Body of pancreas (tissue), 2 donors: ENCODE measurements around the gene RNF227.

DNA sequence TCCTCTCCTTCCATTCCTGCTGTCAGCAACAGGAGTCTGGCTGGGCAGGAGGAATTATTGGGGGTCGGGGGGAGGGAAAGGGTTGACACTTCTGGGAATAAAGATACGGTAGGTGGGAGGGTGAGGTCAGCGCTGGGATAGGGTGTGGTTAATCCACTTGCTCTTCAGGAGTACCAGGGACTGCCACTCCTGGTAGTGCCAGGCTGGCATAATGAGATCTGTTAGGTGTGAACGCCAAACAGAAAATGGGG is 1.1 kb upstream of the DNAH2 start:
- PRO-cap: no peak
- RAMPAGE, long total RNA, 2 experiments: no peak in any of the 2 experiments

GRCh38 chr17:7845729-7846782 is 8.8 kb upstream of the TMEM88 start:
- PRO-cap: no peak
- RAMPAGE, long total RNA, 2 experiments: no peak in any of the 2 experiments

- PRO-cap: no peak
- RAMPAGE, long total RNA, 2 experiments: no peak in any of the 2 experiments
Measured at GRCh38 chr17:7847147-7847794, 7.6 kb upstream of the TMEM88 start.

- PRO-cap: no peak
- RAMPAGE, long total RNA, 2 experiments: no peak in any of the 2 experiments
Measured at GRCh38 chr17:7868139-7868438, 10.3 kb downstream of the CYB5D1 start.

DNA sequence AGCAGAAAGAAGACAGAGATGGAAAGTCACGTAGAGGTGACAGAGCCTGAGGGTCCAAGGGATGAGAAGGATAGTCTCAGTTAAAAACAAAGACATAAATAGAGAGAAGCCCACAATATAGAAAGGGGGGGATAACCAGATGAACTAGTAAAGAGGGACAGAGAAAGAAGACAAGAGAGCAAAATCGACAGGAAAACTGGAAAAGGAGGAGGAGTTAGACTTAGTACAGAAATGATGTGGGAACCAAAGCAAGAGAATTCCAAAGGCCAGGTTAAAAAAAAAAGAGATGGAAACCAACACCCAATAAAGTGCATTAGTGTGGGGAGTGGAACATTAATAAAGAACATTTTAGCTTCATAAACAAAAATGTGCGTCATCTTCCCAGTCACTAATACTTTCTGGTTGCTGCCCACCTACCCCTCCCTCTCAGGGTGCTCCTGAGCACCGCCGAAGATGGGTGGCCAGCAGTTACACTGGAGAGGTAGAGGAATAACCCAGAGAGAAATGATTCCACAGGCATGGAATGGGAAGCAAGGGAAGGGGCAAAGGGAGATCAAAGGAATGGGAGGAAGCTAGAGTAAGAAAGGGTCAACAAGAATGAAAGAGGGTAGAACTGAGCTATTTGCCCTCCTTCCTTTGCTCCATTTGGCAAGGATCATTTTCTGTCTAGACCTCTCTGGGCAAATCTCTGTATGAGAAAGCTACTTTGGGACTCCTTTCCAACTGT is 6.0 kb upstream of the CHD3 start:
- PRO-cap: no peak
- RAMPAGE, long total RNA, 2 experiments: no peak in any of the 2 experiments

- PRO-cap: no peak
- RAMPAGE, long total RNA, 2 experiments: no peak in any of the 2 experiments
Measured at GRCh38 chr17:7916170-7916522, at the start of gene RNF227. Gene RNF227, minus strand, starts transcription at chr17:7916289.

DNA sequence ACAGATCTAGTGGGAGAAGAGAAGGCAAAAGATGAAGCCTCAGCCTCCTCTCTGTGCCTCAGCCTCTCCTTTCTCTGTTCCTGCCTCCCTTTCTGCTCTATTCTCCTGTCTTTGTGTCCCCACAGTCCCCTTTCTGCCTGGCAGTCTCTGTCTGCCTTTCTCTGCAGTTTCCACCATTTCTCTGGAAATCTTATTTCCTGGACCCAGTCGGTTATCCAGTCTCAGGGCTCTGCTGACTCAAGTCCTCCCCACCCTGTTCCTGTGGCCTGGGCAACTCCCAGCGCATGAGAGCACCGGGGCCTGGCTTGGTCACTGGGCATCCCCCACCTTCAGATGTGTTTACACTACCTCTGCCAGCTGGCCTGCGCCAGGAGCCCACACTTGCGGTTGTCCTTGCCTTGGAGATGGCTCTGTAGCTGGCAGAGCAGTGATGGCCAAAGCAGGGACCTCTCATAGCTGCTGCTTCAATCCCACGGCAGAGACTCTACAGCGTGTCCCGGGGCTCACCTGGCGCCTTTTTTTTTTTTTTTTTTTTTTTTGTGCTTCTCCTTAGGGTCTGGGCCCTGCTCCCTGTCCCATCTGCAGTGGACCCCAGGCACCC is 17.3 kb downstream of the GUCY2D start:
- PRO-cap: no peak
- RAMPAGE, long total RNA, 2 experiments: no peak in any of the 2 experiments

DNA sequence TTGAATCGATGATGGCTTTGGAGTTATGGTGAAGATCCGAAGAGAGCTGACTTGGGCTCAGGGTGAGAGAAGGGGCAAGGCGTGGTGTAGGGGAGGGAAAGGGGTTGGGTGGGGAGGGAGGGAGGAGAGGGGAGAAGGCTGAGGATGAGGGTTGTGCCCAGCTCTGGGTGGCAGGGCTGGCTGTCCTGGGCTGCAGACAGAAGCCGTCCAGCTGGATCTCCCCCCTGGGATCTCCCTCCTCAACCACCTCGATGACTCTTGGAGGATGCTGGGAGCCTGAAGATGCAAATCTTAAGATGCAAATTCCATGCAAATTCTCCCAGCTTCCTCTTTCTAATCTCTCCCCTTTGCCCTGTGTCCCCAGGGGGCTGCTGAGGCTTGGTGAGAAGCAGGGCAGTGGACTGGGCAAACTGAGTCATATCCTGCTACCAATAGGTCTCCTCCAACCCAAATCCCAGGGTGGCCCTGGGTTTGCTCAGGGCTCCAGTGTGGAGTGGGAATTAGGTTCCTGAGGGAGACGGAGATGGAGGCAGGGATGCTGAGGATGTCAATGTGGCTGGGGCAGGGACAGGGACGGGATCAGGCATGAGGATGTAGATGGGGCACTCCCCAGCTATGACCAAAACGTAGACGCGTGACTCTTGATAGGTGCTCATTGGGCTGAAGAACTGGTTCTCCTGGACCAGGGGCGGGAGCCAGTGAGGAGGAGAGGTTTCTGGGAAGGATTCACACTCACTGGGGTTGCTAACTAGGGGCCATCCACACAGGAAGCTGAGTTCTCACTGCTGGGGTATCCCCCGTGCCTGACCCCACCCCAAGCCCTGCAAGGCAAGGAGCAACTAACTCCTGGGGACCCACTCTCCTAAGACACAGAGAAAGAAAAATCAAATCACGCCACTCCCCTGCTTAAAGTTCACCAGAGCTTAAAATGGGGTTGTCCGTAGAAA is 3.6 kb upstream of the ALOX12B start:
- PRO-cap: no peak
- RAMPAGE, long total RNA, 2 experiments: no peak in any of the 2 experiments

DNA sequence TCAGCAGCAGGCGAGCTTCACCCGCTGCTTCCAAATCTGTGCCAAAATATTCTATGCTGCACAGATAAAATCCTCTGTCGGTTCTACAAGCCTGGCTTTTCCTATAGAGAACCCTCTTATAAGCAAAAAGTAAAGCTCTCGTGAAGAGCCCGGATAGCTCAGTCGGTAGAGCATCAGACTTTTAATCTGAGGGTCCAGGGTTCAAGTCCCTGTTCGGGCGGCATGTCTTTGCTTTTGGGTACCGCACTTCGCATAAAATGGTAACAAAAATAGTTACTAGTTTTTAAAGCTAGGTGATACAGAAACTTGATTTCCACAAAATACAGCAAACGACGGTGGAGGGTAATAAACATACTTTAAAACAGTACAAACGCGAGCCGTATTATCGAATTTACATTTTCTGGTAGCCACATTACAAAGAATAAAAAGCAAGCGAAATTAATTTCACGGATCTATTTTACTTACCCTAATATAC is 731 bp upstream of the ALOXE3 start:
- PRO-cap: no peak
- RAMPAGE, long total RNA, 2 experiments: no peak in any of the 2 experiments

DNA sequence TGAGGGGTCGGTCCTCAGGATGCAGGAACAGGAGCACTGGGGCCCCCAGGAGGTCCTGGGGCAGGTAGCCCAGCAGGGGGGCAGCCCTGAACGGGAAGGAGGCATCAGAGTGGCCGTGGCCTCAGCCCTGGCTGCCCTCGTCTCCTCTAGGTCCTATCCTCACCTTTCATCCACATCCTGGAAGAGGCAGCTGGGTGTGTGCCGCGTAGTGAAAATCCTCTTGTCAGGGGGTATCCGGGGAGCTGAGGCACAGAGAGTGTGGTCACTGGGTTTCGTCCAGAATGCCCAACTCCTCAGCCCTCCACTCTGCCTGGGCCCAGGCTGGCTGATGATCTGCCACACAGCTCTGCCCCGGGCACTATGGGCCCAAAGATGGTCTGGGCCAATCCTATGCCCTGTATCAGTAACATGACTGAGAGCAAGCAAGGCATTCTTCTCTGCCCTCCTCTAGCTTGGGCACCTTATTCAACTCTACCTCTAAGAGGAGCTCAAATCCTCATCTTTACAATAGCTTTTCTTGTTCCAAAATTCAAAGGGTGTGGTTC is 4.1 kb downstream of the PER1 start:
- PRO-cap: unidirectional peak, minus-strand start at position 217 of the sequence
- RAMPAGE, long total RNA, 2 experiments: no peak in any of the 2 experiments

DNA sequence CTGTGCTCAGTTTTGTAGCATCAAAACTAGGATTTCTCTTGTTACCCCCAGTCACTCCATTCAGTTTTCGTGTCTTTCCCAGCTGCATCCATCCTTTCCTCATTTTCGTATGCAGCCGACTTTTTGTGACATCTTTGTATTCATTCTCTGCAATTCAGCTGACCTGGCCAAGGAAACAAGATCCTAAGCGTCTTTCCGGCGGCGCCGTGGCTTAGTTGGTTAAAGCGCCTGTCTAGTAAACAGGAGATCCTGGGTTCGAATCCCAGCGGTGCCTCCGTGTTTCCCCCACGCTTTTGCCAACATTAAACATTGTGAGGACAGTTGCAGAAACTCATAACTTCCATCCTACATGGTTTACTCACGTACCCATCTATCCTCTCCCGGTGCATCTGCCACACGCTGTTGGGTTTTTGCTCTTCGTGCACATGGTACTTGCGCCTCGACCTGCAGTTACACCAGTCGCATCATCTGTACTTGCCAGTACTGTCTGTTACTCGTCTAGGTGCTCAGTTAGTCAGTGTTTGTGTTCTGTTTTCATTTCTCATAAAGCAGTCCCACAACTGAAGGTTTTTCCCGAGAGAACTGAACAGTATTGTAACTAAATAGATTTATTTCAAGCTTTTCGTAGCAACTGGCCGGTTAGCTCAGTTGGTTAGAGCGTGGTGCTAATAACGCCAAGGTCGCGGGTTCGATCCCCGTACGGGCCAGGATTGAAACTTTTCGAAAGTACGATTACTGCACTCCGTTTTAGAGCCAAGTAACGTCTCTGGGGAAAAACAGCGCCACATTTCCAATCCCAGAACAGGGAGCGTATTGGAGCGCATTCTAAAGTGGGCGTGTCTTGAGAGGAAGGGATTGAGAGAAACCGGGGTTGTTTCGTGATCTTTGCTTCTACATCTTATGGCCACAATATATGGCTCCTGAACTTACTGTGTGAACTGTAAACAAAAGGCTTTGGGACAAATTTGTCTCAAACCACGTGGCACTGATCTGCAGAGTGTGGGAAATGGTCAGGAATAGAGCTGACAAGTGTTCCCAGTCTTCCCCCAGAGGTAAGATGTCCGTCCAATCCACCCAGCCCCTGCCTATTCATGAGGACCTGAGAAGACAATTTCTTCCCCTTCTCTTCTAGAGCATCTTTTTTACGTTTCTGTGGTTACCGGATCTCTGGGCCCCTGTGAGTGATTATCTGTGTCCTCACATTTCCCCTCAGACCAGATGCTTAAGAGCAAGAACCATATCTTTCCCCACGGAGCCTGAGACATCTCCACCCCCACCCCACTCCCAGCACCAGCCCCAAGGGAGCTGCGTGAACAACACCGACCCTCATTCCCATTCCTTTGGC is 2.5 kb downstream of the BORCS6 start:
- PRO-cap: bidirectional peak, plus-strand start at position 1,028 of the sequence, minus-strand start at position 887 of the sequence
- RAMPAGE, long total RNA, 2 experiments: no peak in any of the 2 experiments

GRCh38 chr17:8430899-8431608 is 4.6 kb upstream of the NDEL1 start:
- PRO-cap: no peak
- RAMPAGE, long total RNA, 2 experiments: no peak in any of the 2 experiments

DNA sequence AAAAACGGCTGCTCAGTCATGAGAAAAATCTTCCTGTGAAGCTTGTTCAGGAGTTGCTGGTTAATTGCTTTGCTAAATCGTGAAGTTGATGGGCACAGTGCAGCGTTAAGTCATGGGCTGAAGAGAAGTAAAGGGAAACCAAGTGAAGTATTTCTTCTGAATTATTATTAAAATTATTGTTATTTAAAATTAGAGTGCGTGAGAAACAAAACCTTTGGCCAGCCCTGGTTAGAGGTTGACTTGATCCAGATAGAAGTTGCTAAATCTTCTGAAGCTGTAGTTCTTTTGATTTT is 1.3 kb downstream of the NDEL1 start:
- PRO-cap: no peak
- RAMPAGE, long total RNA, 2 experiments: no peak in any of the 2 experiments

DNA sequence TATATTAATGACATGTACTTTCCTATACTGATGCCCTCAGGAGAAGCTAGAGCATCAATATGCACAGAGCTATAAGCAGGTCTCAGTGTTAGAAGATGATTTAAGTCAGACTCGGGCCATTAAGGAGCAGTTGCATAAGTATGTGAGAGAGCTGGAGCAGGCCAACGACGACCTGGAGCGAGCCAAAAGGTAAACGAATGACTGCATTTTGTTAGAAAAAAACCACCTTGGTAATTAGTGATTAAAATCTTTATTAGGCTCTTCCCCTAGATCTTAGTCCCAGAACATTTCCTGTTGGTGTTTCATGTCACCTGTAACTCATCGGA is 11.0 kb downstream of the NDEL1 start:
- PRO-cap: no peak
- RAMPAGE, long total RNA, 2 experiments: no peak in any of the 2 experiments

GRCh38 chr17:8463468-8463875 is 27.8 kb downstream of the NDEL1 start:
- PRO-cap: no peak
- RAMPAGE, long total RNA, 2 experiments: no peak in any of the 2 experiments

GRCh38 chr17:8506208-8506648 is 70.5 kb downstream of the NDEL1 start:
- PRO-cap: no peak
- RAMPAGE, long total RNA, 2 experiments: no peak in any of the 2 experiments

DNA sequence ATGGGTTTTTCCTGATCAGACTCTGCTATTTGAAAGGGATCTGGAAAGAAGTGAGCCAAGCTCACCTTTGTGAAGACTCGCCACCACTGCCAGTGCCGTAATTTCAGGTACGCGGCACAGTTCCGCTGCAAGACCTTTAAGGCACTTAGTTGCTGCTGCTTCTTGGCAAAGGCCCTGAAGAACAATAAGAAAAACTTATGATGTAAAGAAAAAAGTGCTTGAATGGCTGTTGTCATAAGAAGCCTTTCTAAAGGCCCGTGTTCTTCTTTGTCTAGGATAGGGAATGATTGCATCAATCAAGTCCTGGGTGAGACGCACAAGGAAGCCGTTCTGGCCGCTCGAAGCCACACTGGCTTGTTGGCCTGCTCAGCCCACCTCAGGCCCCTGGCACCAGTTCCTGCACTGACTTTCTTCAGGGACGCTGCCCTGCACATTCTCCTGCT is 78.1 kb downstream of the NDEL1 start:
- PRO-cap: no peak
- RAMPAGE, long total RNA, 2 experiments: no peak in any of the 2 experiments

GRCh38 chr17:8792015-8792425 is 7.1 kb downstream of the MFSD6L start:
- PRO-cap: no peak
- RAMPAGE, long total RNA, 2 experiments: no peak in any of the 2 experiments

GRCh38 chr17:8888046-8888452 is 20.6 kb upstream of the PIK3R6 start:
- PRO-cap: no peak
- RAMPAGE, long total RNA, 2 experiments: no peak in any of the 2 experiments

GRCh38 chr17:8889274-8889629 is 21.8 kb upstream of the PIK3R6 start:
- PRO-cap: no peak
- RAMPAGE, long total RNA, 2 experiments: no peak in any of the 2 experiments